ENCODE data around the genes ZNF444, ZNF471 and ZNF211.

GRCh38 chr19:56140949-56141479 is at the start of gene ZNF444:
TSS of gene ZNF444 (plus strand) at chr19:56141287.
- PRO-cap, 2 experiments = peak in 2 of 2 experiments; most common plus-strand start chr19:56141172 (in 2)

DNA sequence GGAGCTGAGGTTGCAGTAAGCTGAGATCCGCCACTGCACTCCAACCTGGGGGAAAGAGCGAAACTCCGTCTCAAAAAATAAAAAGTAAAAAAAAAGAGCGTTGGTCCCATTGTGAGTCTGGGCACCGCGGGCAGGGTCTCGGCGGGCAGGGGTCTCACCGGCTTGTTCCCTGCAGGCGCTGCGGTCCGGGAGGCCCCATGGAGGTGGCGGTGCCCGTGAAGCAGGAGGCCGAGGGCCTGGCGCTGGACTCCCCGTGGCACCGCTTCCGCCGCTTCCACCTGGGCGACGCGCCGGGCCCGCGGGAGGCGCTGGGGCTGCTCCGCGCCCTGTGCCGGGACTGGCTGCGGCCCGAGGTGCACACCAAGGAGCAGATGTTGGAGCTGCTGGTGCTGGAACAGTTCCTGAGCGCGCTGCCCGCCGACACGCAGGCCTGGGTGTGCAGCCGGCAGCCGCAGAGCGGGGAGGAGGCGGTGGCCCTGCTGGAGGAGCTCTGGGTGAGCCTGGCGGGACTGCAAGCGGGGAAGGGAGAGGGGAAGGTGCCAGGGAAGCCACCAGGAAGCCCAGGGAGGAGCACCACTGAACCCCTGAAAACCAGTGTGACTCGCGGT is 5.7 kb downstream of the ZNF444 start:
- PRO-cap, 2 experiments = no peak in any of the 2 experiments

GRCh38 chr19:56216829-56218047 is 15.2 kb downstream of the ZSCAN5C start:
- PRO-cap, 2 experiments = no peak in any of the 2 experiments

- PRO-cap, 2 experiments = peak in 2 of 2 experiments; most common plus-strand start chr19:56507830 (in 1); most common minus-strand start chr19:56507589 (in 2)
Measured at GRCh38 chr19:56507330-56508308, at the start of gene ZNF471. TSS of gene ZNF471 (plus strand) at chr19:56507855.

- PRO-cap, 2 experiments = no peak in any of the 2 experiments
Measured at GRCh38 chr19:57241168-57241598, 751 bp downstream of the ZNF805 start.

GRCh38 chr19:57269766-57270238 is 10.5 kb upstream of the ZNF460 start:
- PRO-cap, 2 experiments = no peak in any of the 2 experiments

- PRO-cap, 2 experiments = no peak in any of the 2 experiments
Measured at GRCh38 chr19:57308068-57308707, 12.1 kb upstream of the ZNF543 start.

DNA sequence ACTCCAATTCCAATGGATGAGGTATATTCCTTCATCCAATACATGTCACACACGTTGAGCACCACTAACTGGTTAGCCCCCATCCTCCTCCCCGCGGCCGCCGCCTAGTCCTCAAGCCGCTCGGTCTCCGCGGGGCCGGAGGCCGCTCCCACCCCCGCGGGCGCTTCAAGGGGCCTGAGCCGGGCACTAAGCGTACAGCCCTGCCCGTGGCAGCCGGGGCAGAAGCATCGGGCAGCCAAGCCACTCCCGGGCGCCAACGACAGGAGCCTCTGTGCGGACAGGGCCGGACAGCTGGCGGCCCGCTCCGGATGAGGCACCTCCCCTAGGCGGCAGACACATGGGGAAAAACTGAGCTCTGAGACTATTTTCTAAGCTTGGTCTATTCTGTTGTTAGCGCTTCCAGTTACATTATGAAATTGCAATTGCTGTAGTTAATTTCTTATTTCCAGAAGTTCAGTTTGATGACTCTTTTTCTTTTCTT is 2.8 kb upstream of the ZNF543 start:
- PRO-cap, 2 experiments = peak in 2 of 2 experiments; most common plus-strand start position 114 of the sequence (in 2)

GRCh38 chr19:57493228-57494248 is 6.0 kb downstream of the ZNF419 start:
- PRO-cap, 2 experiments = no peak in any of the 2 experiments

- PRO-cap, 2 experiments = peak in 2 of 2 experiments; most common plus-strand start chr19:57633193 (in 2); most common minus-strand start chr19:57633060 (in 2)
Measured at GRCh38 chr19:57632953-57633542, at the start of gene ZNF211. TSS of gene ZNF211 (plus strand) at chr19:57633168.

- PRO-cap, 2 experiments = no peak in any of the 2 experiments
Measured at GRCh38 chr19:57813485-57813806, 1.3 kb downstream of the ZNF552 start.

GRCh38 chr19:57819447-57820480 is 5.1 kb upstream of the ZNF552 start:
- PRO-cap, 2 experiments = peak in 2 of 2 experiments; most common plus-strand start chr19:57819711 (in 2); most common minus-strand start chr19:57819616 (in 2)

- PRO-cap, 2 experiments = no peak in any of the 2 experiments
Measured at GRCh38 chr19:58007163-58007795, 4.7 kb upstream of the ZNF606 start.

- PRO-cap, 2 experiments = peak in 2 of 2 experiments; most common plus-strand start chr19:58055266 (in 2); most common minus-strand start chr19:58055193 (in 2)
Measured at GRCh38 chr19:58054576-58055583, 4.2 kb upstream of the ZNF135 start.

DNA sequence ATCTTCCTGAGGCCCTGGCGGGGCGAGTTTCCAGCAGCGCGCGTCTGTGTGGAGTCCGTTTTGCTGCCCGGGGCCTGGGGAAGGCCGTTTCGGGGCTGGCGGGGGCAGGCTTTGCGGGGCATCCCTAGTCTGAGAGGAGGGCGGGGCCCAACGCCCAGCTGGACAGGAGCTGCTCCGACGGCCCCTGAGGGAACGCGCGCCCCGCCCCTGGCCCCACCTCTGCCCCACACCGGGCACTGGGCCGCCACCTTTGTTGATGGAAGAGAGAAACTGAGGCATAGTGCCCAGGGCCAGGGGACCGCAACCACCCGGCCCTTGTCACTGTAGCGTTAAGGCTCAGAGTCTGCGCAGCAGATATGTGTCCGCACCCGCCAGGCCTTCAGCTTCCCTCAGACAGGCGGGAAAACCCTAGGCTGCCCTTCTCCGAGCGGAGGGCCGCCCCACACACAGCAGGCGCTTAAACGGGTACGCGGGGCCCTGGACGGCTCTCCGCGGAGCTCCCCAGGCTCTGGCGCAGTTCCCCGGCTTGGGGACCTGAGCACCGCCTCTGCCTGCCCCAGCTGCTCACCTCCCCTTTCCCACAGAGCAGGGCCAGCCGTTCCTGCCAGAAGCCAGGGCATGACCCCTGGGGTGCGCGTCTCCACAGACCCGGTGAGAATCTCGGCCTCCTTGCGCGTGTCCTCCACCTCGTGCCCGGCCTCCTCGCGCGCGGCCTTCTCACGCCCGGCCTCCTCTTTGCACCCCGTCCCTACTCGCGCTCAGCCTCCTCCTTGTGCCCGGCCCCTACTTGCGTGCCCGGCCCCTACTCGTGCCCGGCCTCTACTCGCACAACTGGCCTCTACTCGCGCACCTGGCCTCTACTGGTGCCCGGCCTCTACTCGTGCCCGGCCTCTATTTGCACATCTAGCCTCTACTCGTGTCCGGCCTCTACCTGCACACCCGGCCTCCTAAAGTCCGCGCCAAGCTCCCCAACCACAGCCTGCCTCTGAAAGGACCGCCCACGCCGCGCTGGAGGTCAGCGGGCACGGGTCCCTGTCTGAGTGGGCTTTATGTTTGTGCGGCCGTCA is 636 bp downstream of the ZNF135 start:
- PRO-cap, 2 experiments = peak in 2 of 2 experiments; most common plus-strand start position 161 of the sequence (in 2); most common minus-strand start position 152 of the sequence (in 2)

GRCh38 chr19:58089698-58090257 is 8.3 kb downstream of the ZSCAN18 start:
- PRO-cap, 2 experiments = no peak in any of the 2 experiments

DNA sequence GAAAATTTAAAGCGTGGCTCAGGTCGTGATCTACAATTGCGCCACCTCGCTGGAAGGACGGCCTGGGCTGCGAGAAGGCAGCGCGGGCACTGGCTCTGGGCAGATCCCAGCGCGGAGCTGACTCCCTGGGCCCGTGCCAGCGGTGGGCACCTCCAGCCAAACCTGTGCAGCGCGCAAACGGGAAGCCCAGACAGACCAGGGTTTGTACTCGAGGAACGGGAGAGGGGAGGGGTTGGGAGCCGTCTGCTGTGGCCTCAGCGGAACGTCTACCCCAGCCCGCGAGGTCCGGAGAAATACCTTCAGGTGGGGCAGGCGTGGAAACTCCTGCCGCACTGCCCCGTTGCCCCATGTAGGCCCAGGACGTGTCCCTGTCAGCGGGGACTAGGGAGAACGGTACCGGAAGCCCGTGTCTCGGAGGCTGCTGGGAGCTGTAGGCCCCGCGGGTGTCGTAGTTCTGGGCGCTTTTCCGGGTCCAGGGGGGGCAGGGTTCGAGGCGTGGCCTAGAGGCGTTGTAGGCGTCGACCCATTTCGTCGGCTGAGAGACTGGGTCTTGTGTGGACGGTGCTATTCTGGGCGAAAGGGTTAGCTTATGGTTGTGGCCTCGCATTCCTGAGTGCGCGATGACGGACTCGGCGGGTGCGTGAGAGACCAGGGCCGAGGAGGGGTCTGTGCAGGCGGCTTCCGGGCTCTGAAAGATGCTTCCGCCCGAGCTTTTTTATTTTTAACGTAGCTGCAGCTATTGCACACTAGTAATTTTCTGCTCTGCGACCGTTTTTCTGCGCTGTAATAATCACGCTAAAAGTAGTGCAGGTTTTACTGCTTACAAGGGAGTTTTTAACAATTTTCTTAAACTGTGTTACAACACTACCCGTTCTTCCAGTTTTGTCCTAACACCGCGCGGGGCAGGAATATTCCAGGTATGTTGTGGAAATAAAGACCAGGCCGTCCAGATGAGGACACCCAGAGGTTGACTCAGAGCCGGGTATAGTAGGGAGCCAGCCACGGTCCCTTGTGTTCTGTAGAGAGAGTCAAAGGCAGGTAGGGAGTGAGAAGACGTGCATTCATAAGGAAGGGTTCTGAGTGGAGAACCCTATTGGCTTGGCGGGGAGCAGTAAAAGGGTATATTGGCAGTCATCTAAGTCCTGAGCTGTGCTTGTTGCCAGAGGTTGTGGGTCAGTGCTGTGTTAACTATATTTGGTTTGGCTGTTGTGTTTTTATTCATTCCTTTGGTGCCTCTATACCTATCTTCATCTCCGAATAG is 21.4 kb downstream of the ZNF274 start:
- PRO-cap, 2 experiments = no peak in any of the 2 experiments

DNA sequence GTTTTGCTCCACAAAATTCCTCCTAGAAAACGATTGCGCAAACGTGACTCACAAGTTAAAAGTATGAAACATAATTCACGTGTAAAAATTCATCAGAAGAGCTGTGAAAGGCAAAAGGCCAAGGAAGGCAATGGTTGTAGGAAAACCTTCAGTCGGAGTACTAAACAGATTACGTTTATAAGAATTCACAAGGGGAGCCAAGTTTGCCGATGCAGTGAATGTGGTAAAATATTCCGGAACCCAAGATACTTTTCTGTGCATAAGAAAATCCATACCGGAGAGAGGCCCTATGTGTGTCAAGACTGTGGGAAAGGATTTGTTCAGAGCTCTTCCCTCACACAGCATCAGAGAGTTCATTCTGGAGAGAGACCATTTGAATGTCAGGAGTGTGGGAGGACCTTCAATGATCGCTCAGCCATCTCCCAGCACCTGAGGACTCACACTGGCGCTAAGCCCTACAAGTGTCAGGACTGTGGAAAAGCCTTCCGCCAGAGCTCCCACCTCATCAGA is 16.2 kb upstream of the ZNF544 start:
- PRO-cap, 2 experiments = no peak in any of the 2 experiments

GRCh38 chr19:58228314-58228504 is 505 bp upstream of the ZNF544 start:
- PRO-cap, 2 experiments = peak in 2 of 2 experiments; most common plus-strand start chr19:58228427 (in 2); most common minus-strand start chr19:58228387 (in 1)

- PRO-cap, 2 experiments = no peak in any of the 2 experiments
Measured at GRCh38 chr19:58229188-58229665, 513 bp downstream of the ZNF544 start.

All from right ventricle myocardium (tissue), 1 donor.